ENCODE measurements around a stretch of chr2.

DNA sequence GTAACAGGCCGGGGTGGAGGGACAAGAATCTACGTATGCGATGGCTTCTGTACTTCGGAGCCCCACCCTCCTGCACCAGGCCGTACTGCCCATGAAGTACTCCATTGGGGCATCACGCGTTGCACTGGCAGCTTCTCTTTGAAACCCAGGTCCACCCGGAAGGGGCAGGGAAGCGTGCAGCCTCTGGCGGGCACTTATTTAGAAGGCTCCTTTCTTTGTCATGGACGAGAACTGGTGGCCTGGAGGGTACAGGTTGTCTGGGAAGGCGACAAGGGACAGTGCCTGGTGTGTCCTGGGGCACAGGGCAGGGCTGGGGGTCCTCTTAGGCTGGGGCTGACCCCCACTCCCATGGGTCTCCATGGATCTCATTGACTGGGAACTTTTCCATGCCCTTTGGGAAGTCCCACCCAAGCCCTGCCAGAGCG lies 18.5 kb upstream of the GPR17 start:
- RRBS: no CpG with 5 or more reads among the region's 13 CpGs

- RRBS: 82% methylated on average over 2 of the region's 24 CpGs
These were observed 11.4 kb upstream of the GPR17 start for GRCh38 chr2:127634374-127635226.

DNA sequence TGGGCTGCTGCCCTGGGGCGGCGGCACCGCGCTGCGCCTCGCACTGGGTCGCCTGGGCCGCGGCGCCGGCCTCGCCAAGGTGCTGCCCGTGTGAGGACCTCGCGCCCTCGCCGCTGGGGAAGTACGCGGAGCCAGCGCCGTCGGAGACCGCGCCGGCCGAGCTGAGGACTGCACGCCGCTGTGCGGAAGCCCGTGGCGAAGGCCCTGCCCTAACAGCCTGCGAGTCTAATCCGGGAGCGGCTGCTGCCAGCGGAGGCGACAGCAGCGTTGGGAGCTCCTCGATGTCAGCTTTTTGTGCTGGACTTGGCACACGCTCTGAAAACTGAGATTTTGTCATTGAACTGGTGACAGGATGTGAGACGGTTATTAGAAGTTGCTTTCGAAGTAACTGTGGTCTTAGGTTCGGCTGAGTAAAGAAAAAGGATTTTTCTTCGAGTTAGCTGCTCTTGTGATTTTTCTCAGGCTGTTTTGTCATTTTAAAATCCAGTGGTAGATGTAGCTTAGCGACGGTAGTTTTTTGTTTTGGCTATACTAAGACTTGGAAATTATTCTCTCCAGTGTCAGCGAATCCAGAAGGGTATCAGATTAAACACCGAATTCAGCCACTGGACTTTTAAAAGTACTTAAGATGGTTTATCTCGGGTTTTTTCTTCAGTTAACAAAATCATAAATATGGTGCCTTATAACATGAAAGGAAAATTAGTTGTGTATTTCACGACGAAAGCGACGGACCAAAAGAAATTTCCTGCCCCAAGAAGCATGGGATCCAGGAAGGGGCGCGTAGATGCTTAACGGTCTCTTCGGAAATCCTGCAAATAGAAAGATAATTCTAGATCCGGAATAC lies 1.0 kb downstream of the SFT2D3 start:
- RRBS: 1% methylated on average over 18 of the region's 57 CpGs

DNA sequence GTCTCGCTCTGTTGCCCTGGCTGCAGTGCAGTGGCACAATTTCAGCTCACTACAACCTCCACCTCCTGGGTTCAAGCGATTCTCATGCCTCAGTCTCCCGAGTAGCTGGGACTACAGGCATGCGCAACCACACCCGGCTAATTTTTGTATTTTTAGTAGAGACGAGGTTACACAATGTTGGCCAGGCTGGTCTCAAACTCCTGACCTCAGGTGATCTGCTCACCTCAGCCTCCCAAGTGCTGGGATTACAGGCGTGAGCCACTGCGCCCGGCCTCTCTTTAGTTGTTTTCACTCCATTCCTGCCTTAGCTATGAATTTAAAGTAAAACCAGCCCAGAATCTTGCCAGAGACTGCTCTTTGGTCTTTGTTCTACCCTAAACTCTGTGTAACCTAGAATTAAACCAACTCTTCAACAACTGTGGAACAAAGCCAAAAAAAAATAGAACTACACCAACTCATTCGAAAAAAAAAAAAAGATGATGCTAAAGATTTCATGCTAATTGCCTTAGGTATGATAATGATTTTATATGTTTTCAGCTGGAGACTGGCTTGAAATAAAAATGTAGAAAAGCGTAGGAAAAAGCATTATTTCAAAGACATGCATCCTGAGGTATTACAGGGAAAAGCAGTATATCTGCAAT lies 4.6 kb downstream of the WDR33 start:
- RRBS: no CpG with 5 or more reads among the region's 11 CpGs

GRCh38 chr2:127810523-127811087 lies 366 bp downstream of the WDR33 start:
- RRBS: no CpG with 5 or more reads among the region's 35 CpGs

- RRBS: no CpG with 5 or more reads among the region's 4 CpGs
These were observed 14.9 kb downstream of the POLR2D start for GRCh38 chr2:127843015-127843492.

GRCh38 chr2:128008073-128008741 lies 19.7 kb downstream of the SAP130 start:
- RRBS: no CpG with 5 or more reads among the region's 7 CpGs

DNA sequence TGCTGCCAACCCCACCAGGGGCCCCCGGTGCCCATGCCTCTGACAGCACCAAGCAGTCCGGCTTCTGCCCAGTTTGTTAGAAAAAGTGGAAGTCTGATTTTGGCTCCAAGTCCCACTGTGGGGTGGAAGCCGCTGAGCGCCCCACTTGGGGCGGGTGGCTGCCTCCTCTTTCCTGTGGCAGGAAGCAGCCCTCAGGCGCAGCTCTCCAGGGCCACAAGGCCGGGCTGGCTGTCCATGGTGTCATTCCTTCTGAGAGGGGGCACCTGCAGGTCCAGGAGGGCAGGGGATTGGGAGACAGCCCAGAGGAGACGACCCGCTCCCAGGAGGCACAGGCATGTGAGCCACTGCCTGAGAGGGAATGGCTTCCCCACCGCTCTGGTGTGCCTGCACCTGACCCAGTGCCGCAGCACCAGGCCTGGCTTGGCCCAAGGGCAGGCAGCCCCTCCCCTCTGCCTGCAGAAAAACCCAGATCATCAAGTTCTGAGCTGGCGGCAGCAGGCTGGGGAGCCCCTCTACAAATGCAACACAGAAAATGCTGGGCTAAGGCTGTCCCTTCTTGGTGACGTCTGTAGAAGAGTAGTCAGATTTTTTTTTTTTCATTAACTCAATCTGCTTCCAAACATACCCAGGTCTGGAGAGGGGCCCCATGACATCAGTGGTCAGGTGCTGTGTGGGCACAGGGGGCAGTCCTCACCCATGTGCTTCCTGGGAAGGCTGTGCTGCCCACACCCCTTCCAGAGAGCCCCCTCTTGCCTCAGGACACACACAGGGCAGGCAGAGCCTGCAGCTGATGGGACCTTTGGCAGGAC lies 38.4 kb downstream of the HS6ST1 start:
- RRBS: no CpG with 5 or more reads among the region's 13 CpGs

DNA sequence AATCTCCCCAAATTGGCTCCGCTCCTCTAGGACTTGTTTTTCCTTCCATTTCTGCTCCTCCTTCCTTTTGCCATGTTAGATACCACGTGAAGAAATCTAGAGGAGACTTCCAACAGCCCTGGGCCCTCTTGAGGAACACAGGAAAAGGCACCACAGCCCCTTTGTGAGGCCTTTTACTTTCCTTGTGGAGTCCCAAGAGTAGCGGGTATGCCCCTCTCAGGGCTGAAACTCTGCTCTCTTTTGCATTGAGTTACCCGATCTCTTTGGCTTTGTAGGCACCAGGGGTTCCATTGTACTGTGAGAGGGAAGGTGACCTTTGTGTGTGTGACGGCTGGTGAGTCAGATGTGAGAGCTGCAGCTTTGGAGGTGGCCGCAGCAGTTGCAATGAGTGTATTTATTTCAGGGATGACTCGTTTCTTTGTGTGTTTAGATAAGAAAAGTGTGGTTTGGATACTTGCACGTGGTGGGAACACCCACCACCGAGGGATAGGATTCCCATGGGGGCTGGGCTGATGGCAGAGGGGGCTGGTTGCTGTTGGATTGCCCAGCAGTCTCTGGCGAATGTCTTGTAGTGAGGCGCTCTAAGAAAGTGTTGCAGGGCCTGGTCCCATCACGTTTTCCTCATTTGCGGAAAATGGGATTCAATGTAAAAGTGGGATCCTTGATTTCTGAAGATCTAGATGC lies 218.5 kb upstream of the HS6ST1 start:
- RRBS: no CpG with 5 or more reads among the region's 13 CpGs

DNA sequence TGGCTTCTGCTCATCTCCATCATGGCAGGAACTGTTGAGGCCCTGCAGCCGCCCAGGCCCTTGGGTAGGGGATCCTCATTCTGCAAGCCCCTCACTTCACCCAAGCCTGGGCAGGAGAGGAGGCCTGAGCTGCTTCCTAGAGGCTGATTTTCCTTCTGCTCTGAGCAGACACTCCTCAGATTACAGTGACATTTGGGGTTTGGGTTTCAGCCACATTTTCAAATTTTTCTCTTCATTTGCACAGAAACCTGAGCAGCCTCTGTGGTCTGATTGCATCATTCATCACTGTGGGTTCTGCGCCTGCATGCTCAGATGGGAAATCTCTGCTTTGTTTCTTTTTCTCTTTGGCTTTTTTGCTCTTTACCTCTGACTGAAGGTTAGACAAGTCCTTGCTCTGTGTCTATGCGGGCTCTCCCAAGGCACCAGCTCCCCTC lies 305.3 kb upstream of the HS6ST1 start:
- RRBS: no CpG with 5 or more reads among the region's 3 CpGs

- RRBS: no CpG with 5 or more reads among the region's 6 CpGs
These were observed 122.2 kb upstream of the RAB6C start for GRCh38 chr2:129857215-129857800.

GRCh38 chr2:129934009-129934684 lies 45.3 kb upstream of the RAB6C start:
- RRBS: 9% methylated on average over 14 of the region's 39 CpGs

GRCh38 chr2:130183026-130183625 lies 1.1 kb downstream of the MZT2B start:
- RRBS: no CpG with 5 or more reads among the region's 15 CpGs

DNA sequence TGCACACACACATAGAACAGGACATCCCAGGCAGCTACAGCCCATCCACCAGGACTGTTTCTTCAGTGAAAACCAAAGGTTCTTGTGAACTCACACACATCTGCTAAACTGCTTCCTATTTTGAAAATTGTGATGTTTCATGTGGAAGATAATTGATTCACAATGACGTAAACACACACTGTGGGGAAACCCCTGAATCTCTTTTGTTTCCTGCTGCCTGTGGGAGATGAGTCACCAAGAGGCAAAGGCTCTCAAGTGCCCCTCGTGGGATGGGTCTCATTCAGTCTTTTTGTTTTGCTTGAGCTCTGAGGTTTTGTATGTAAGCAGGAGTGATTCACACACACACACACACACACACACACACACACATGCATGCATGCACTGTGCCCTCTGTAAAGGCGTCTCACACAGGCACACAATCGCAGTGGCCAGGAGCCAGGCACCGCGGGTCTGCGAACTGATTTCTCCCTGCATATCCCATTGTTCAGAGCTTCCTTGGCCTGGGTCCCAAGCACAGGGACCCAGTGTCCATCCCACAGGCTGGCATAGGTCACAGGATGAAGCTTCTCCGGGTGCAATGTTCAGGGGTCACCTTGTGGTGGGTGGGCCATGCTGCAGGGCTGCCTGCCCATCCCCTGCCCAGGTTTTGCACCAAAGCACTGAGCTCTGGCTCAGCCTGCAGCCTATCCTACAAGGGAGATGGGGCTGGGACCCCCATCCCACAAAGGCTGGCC lies 12.1 kb upstream of the ARHGEF4 start:
- RRBS: no CpG with 5 or more reads among the region's 8 CpGs

DNA sequence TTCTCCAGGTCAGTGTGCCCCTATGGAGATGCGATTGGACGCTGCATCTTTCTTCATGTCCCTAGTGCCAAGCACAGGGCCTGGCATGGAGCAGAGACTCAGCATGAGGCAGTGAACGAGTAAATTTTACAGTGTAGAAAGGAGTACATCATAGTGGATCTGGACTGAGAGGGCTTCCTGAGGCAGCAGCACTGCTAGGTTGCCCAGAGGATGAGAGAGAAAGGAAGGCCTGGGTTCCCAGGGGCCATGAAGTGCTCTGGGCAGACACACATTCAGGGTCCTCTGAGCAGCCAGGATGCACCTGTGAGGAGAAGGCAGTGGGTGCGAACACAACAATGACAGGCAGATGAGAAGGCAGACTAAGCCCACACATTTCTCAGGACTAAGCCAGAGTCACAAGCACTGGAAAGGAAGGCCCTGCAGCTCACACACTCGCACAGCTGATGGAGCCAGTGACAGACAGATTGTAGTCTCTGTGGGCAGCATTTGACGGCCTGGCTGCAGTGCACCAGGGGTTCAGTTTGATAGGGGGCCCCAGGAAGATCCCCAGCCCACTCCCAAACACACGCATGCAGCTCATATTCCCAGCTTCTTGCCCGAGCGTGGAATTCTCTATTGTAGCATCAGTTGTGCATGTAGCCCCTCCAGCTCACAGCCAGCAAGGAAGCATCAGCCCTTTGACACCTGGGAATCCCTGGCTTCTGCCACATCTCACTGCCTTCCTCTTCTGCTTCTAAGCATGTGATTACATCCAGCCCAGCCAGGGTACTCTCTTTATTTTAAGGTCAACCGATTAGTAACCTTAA lies 61.9 kb downstream of the ARHGEF4 start:
- RRBS: no CpG with 5 or more reads among the region's 10 CpGs

DNA sequence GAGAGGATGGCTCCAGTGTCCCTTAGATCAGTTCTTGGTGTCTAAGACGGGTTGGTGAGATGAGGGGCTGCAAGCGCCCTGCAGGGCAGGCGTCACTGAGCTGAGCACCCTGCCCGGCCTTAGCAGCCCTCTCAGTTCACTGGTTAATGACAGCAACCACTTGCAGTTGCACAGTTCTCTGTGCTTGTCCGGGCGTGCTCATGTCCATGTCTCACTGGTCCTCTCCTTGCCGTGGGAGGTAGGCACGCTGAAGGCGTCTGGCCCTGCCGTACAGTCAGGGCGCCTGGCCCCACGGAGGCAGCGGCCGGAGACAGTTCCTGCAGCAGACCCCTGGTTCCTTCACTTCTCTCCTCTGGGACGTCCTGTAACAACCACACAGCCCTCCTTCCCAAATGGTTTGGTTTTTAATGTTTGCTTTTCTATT lies 75.3 kb downstream of the ARHGEF4 start:
- RRBS: 2% methylated on average over 7 of the region's 15 CpGs

DNA sequence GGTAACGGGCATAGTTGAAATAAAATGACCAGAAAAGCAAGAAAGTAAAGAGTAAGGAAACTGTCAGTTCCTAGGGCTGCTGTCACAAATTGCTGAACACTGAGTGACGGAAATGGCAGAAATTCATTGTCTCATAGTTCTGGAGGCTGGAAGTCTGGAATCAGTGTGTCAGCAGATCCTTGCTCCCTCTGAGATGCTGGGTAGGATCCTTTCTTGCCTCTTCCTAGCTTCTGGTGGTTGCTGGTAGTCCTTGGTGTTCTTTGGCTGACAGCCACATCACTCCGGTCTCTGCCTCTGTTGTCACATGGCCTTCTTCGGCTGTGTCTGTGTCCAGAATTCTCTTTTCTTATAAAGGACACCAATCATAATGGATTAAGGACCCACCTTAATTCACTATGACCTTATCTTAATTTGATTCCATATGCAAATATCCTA lies 21.9 kb downstream of the PLEKHB2 start:
- RRBS: no CpG with 5 or more reads among the region's 4 CpGs

- RRBS: no CpG with 5 or more reads among the region's 17 CpGs
These were observed 5.9 kb upstream of the CCDC74A start for GRCh38 chr2:131521477-131522546.

- RRBS: no CpG with 5 or more reads among the region's 35 CpGs
These were observed 274.8 kb downstream of the CCDC74A start for GRCh38 chr2:131802391-131802934.

GRCh38 chr2:132267287-132267708 lies 105.5 kb upstream of the ANKRD30BL start:
- RRBS: no CpG with 5 or more reads among the region's 9 CpGs